Temporal lobe (tissue), 2 donors: ENCODE measurements around a stretch of chr6.

DNA sequence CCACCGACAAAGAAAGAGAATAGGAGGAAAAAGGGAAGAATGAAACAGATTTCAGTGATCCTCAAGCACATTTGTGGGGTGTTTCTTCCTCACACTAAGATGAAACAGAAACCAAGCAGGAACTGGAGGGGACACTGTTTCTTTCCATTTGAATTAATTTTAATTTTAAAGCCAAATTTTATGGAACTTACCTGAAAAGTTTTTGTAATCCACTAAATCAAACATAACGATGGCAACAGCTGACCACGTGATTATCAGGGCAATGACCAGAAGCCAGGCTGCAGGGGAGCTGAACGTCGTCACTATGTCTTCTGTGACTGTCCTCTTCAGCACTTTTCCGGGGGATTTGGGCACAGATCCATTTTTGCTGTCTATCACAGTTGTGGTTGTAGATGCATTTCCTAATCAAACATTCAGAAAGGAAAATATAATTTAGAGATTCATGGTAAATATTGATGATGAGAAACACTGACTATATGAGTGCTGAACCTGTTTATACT lies 66.0 kb downstream of the TRDN start:
- RAMPAGE, long total RNA: no peak

- RAMPAGE, long total RNA: no peak
These were observed 48.3 kb upstream of the TRDN start for GRCh38 chr6:123684931-123685514.

GRCh38 chr6:124963895-124964621 lies 1.8 kb downstream of the RNF217 start:
- RAMPAGE, long total RNA: no peak

- RAMPAGE, long total RNA: no peak
These were observed 49.8 kb downstream of the TPD52L1 start for GRCh38 chr6:125203302-125203885.

- RAMPAGE, long total RNA: no peak
These were observed 120.2 kb upstream of the HDDC2 start for GRCh38 chr6:125421704-125422578.

DNA sequence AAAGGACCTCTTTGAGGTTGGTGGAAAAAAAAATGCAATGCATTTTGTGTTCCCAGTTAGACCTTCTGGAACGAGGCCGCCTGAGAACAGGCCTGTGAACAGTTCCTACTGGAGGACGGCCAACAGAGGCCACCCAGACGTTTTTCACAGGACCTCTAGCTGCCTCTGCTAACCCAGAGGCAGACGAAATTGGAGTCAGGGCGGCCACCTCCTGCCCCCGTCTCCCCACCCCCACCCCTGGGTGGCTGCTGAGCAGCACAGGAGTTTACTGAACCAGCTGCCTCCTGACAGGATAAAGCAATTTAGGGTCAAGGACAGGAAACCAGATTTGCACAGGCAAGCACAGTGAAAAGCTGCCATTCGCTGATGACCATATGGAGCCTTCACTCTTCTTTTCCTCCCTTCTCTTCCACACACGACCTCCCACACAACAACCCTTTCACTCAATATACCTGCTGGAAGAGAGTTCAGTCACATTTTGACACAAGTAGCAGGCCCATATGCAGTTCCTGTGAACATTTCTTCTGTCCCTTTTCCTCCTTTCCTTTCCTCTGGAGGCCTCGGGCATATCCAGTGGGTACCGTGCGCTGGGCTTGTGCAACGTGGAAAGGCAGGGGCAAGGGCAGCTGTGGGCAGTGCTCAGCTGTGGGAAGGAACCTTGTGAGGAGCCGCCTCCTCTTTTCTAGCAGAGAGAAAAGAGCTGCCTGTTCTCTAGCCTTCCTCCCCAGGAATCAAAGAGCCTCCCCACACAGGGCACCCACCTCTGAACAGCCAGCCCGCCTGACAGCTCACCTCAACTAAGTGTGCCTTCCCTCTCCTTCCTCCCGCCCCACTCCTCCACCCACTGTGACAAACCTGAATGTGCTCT lies 143.0 kb upstream of the HDDC2 start:
- RAMPAGE, long total RNA: no peak

DNA sequence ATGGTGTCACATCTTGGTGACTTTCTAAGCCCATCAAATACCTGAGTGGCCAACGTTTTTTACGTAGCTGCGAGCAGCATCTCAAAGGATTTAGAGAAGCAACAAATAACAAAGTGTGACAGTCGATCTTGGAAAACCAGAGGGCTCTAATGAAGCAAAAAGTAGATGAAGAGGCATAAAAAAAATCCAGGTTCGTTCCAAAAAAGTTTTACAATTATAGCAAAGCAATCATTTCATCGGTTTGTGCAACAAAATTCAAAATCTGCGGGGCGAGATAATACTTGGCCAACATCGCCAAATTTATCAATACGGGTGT lies 3.3 kb upstream of the HEY2 start:
- RAMPAGE, long total RNA: no peak

- RAMPAGE, long total RNA: no peak
These were observed 889 bp downstream of the HEY2 start for GRCh38 chr6:125750273-125750769.

DNA sequence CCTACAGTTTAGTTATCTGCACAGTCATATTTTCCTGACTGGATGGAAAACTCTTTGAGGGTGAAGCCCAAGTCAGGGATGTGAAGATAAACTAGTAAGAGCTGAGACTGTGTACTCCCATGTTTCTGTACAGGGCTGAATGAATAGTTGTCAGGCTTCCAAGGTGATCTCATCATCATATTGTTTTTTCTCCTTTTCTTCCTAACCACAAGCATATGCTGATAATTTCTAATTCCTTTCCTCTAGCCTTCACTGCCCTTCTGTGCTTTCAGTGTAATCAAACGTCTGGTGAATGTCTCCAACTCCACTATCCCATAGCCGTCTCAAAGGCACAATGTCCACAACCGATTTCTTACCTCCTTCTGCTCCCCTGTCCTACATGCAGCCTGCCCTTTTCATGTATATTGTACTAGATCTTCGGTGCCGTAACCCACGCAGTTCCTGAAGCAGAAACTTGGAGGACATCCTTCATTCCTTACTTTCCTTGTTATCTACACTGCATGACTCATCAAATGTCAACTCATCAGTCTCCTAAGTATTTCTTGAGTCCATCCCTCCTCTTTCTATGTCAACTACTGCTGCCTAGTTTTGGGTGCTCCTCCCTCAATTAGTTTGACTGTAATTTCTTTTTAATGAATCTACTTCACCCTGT lies 21.8 kb downstream of the NCOA7 start:
- RAMPAGE, long total RNA: no peak

DNA sequence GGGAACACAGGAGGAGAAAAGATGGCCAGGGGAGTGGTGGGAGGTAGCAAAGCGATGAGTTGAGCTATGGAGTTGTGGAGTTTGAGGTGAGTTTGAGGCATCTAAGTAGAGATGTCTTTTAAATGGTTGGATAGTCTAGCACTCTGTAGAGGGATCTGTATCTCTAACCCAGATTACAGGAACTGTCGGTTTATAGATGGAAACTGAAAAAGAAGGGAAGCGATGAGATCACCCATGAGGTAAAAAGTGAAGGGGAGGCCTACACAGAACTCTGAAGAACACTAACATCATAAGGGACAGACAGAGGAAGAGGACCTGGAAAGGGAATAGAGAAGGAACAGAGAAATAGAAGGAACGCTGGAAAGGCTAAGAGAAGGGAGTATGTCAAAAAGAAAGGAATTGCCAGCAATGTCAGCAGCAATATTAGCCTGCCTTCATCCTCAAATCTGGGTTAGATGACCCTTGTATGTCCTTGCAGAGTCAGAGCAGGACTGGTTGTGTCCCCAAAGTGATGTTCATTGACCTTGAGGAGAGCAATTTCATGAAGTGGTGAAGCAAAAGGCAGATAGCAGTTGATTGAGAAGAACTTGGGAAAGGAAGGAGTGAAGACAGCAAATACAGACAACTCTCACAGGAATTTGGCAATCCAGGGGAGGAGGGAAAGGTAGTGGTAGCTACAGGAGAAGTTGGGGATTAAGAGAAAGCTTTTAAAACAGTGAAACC lies 2.6 kb downstream of the HINT3 start:
- RAMPAGE, long total RNA: no peak

GRCh38 chr6:127268868-127269239 lies 2.2 kb downstream of the RNF146 start:
- RAMPAGE, long total RNA: no peak

DNA sequence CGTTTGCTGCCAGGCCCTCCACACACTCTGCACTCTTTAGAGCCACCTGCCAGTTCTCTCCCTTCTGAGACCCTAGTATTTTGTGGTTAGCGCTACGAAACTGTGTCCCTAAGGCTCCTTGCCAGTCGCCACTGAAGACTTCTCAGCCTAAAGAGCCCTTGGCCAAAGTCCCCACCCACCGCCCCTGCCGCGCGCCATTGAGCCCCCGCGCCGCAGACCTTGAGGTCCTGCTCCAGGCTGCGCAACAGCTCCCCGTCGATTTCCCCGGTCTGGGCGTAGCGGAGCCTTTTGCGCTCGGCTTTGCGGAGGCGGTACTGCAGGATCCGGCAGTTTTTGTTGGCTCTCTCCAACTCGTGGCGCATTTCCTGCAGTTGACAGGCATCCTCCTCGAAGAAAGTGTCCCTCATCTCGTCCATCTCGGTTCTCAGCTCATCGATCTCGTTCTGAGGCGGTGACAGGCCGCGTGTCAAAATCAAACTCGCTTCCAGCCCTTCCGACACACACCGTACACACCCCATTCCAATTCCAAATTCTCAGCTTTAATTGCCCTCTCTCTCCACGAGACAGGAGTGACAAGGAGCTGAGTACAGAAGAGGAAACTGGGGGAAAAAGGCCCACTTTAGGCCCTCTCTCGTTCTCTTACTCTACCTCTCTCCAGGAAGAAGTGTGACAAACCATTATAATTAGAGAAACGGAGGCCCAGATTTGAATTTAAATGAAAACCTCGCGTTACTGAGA lies 55.6 kb upstream of the KIAA0408 start:
- RAMPAGE, long total RNA: no peak

DNA sequence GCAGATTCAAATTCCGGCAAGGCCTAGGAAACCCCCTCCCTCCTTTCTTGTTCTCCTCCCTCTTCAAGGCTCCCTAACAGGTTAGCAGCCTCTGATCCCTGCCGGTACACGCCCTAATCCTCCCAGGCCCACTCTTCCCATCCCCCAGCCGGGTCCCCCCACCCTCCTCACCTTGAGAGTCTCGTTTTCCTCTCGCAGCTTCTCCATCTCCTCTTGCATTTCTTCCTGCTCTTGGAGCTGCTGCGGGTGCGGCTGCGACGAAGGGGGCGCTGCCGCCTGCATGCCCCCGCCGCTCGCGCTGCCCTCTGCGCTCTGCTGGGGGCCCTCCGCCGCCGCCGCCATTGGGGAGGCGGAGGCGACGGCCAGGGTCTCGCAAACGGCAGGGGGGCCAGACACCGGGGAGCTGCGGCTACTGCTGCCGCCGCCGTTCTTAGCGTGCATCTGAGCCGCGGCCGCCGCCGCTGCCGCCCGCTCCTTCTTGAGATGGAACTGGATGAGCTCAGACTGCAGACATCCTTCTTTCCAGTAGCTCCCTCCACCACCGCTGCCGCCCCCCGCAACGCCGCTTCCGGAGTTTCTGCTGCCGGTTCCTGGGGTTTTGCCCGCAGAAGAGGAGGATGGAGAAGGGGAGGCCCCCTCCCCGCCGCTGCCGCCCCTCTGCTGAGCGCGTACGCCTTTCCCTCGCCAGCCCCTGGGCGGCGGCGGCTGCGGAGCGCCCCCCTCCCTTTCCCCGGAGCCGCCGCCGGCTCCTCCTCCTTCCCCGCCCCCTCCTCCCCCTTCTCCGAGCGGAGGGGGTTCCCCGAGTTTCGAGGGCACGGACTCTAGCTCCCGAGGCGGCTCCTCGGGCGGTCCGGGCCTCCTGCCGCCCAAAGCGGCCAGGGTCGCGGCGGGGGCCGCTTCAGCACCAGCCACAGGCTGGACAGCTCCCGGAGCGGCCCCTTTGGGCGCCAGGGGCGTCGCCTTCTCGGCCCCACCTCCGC lies 56.4 kb upstream of the KIAA0408 start:
- RAMPAGE, long total RNA: no peak

DNA sequence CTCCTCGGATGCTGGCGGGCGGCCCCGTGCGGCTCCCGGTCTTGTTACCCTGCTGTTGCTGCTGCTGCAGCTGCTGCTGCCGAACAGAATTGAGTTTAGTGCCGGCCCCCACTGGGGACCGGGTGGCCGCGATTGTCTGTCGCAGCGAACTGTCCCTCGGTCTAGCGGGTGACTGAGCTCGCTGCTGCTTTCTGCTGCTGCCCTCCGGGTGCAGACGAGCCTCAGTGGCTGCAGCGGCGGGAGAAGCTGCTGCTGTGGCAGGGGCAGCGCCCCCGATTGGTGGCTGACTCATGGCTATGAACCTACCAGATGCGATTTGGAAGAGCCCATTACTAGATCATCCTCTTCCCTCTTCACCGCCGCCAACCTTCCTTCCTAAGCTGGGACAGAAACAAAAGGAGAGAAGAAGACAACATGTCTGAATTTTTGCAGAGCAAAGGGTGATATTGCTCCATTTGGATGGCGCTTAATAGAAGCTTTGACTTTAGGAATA lies 57.2 kb upstream of the KIAA0408 start:
- RAMPAGE, long total RNA: no peak

DNA sequence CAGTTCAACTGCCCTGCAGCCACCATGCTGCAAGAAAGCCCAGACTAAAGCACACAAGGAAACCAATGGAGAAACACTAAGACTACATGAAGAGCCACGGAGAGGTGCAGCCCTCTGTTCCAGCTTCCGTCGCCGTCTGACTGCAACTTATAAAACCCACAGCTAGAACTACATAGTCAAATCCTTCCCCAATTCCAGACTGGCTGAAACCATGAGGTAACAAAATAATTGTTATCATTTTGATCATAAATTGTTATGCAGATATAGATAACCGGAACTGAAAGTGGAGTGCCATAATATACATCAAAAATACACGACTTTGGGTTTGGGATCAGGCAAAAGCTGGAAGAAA lies 21.2 kb upstream of the THEMIS start:
- RAMPAGE, long total RNA: no peak

GRCh38 chr6:127967599-127968338 lies 66.9 kb upstream of the THEMIS start:
- RAMPAGE, long total RNA: no peak

DNA sequence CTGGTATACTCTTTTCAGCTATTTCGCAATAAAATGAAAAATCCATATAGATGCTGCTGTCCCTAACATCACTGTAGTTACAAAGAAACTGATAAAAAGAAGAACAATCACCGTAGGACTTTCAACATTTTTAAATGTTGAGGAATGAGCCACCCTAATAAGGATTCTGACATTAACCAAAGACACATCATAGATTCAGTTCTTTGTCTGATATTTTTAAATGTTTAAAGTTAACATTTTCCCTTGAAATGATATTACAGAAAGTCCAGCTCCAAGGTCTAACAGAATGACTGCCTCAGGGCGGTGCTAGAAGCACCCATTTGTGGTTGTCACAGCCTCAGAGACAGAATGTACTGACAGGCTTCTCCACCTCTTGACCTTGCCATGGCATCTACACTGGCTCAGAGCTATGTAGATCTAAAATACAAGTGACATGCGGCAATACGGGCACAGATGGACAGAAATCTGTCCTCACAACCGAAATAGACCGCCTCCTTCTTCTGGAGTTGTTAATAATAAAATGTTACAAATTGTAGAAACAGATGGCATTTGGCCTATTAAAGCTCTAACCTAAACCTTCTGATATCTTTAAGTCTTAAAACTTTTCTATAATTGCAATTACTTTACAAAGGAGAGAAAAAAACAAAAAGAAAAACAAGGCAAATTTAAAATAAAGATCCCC lies 167.2 kb upstream of the THEMIS start:
- RAMPAGE, long total RNA: no peak

GRCh38 chr6:128288810-128289503 lies 231.4 kb downstream of the PTPRK start:
- RAMPAGE, long total RNA: no peak

DNA sequence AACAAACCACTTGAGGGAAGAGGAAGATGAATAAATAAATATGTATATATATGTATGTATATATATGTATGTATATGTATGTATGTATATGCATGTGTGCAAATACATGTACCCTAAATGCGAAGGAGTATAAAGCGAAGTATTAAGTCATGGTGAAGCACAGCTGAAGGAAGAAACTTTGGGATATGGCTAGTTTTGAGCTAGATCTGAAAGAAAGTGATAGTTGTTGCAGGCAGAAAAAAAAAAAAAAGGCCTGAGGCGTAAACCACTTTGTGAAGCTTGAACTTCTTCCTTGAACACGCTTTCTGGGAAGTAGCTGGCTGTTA lies 6.2 kb upstream of the PTPRK start:
- RAMPAGE, long total RNA: no peak

GRCh38 chr6:128948872-128949652 lies 66.1 kb downstream of the LAMA2 start:
- RAMPAGE, long total RNA: no peak